ENCODE results near the genes SIGLEC10, ZNF175, ZNF880 and ZNF816.

- PRO-cap, 2 experiments: no peak in any of the 2 experiments
Observed at GRCh38 chr19:51365223-51365410, 1.1 kb downstream of the ETFB start.

DNA sequence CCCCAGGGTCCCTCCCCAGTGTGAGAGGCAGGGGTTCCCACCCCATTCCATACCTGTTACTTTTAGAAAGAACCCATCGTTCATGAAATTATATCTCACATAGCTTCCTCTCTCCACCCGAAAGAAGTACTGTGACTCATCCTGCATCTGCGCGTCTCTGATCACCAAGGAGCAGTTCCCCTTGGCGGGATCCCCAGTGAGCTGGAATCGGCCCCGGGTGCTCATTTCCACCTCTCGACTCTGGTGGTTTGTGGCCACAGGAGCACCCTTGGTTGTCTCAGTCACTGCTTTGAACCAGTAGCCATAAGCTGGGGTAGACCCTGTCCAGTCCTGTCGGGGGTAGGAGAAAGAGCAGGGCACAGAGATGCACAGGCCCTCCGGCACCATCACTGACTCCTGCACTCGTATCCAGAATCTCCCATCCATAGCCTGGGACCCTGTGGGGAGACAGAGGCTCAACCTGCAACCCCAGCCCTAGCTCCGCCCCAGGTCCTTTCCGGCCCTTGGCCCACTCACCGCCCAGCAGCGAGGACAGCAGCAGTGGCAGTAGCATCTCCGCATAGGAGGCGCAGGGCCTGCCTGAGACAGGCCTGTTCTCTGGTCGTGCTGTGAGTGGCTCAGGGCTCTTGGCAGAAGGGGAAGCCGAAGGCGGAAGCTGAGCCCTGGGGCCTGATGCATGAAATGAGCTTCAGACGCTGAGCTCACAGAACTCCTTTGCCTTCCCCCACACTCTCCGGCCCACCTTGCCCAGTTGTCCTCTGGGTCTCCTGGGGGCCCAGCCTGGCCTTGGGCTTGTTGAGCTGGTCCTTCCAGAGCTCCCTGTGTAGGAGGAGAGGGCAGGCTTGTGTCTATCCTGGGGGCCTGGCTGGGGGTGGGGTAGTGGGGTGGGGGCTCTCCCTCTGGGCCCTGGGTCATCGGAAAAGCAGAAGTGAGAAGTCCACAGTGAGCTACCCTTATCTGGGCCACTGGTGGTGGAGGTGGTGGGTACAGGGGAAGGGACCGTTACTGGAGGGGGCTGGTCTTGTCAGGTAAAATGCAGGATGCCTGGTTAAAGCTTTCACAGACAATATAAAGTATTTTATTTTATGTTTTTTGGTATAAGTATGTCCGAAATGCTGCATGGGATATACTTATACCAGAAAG lies at the start of gene SIGLEC10:
Gene SIGLEC10, minus strand, starts transcription at position 614 of the 1,143 bp plus-strand sequence.
- PRO-cap, 2 experiments: no peak in any of the 2 experiments

DNA sequence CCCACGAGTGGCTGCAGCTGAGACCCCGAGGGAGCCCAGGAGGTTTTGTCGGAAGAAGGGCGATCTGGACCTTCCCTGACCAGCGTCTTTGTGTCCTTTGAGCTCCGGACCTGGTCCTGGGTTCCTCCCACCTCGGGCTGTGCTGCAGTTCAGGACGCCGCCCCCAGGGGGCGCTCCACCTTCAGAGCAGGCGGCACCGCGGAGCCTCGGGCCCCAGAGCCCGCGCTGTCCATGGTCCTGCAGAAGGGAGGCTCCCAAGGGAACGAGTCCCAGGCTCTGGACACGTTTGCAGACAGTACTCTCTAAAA lies 4.4 kb upstream of the SIGLEC10 start:
- PRO-cap, 2 experiments: no peak in any of the 2 experiments

- PRO-cap, 2 experiments: no peak in any of the 2 experiments
Observed at GRCh38 chr19:51460107-51460796, 2.0 kb upstream of the SIGLEC8 start.

DNA sequence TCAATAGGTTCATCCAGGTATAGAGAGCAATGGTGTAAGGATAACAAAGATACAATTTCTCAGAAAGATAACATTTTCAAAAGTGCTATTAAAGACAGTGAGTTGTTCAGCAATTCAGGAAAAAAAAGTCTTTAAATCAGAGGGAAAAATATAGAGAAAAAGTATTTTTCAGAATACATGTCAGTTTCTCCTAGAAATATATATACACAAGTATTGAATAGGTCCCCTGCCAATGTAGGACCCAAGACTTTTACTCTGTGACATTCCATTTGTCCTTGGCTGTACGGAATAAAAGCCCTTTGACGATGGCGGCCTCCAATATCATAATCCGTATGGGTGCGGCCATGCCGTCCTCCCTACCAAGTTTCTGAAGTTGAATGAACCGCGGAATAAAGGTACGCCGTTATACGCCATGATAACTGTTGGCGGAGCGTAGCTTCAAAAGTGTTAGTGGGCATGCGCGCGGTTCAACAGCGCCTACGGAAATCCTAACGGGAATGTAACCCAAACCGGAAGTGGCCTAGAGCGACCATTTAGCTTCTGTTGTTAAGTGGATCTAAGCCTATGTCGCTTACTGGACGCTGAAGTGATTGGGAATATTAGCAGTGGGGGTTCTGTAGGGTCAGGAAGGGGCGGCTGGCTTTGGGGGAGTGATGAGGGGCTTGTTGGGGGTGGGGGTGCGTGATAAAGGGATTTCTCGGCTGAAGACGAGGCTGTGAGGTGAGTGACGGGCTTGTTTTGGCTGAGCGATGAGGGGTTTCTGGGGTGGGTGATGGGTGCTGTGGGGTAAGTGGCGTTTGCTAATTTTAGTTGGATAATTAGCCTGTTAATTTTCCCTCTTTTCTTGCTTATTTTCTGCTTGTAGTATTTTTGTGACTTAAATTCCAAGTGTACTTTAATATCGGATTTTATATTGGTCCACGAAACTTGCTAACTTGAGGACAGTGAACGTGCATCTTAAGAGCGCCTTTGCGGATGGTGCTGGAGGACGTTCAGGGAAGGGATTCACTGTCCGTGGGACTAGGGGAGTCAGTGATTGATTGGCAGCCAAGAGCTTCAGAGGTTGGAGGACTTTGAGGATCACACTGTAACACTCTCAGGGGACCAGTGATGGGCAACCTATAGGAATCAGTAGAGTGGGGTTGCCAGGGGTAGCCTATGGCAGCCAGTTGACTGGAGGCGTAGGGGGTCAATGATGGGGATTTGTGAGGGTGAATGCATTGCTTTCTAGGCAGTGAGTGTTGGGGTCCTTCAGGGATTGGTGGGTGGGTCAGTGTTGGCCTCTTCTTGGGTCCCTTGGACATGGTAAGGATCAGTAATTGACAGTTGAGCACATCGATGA lies at the start of gene ZNF175:
Gene ZNF175, plus strand, starts transcription at position 528 of the 1,342 bp plus-strand sequence.
- PRO-cap, 2 experiments: no peak in any of the 2 experiments

DNA sequence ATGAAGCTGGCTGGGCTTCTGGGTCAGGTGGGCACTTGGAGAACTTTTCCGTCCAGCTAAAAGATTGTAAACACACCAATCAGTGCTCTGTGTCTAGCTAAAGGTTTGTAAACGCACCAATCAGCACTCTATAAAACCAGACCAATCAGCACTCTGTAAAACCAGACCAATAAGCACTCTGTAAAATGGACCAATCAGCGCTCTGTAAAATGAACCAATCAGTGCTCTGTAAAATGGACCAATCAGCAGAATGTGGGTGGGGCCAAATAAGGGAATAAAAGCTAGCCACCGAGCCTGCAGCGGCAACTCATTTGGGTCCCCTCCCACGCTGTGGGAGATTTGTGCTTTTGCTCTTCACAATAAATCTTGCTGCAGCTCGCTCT lies 27.9 kb downstream of the ZNF175 start:
- PRO-cap, 2 experiments: no peak in any of the 2 experiments

GRCh38 chr19:51702251-51702880 lies 9.2 kb downstream of the SPACA6 start:
- PRO-cap, 2 experiments: no peak in any of the 2 experiments

DNA sequence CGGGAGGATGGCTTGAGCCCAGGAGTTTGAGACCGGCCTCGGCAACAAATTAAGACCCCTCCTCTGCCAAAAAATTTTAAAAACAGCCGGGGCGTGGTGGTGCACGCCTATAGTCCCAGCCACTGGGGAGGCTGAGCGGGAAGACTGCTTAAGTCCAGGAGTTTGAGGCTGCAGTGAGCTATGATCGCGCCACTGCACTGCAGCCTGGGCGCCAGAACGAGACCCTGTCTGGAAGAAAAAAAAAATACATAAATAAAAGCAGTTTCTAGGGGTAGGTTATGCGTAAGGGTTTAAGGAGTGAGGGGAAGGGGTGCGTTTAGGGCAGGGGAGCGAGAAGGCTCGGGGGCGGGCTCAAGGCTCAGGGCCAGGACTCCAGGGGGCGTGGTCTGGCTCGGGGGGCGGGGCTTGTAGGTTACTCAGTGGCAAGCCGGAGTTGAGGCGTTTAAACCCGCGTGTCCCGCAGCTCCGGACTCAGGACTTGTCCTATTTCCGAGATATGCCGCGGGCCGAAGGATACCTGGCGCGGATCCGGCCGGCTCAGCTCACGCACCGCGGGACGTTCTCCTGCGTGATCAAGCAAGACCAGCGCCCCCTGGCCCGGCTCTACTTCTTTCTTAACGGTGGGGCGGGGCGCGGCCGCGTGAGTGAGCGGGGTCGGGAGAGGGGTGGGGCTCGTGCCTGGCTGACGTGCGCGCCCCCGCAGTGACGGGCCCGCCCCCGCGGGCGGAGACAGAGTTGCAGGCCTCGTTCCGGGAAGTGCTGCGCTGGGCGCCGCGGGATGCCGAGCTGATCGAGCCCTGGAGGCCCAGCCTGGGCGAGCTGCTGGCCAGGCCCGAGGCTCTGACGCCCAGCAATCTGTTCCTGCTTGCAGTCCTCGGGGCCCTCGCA lies 10.7 kb downstream of the SPACA6 start:
- PRO-cap, 2 experiments: peak in 2 of 2 experiments; most common plus-strand start position 410 of the sequence (in 2); most common minus-strand start position 566 of the sequence (in 1)

- PRO-cap, 2 experiments: no peak in any of the 2 experiments
Observed at GRCh38 chr19:51724301-51725016, 668 bp upstream of the HAS1 start.

- PRO-cap, 2 experiments: no peak in any of the 2 experiments
Observed at GRCh38 chr19:51749763-51750536, 1.7 kb downstream of the FPR1 start.

- PRO-cap, 2 experiments: no peak in any of the 2 experiments
Observed at GRCh38 chr19:51944164-51945026, 17.1 kb downstream of the ZNF613 start.

GRCh38 chr19:52291790-52292795 lies 4.9 kb upstream of the ZNF480 start:
- PRO-cap, 2 experiments: no peak in any of the 2 experiments

- PRO-cap, 2 experiments: no peak in any of the 2 experiments
Observed at GRCh38 chr19:52336990-52337446, 975 bp downstream of the ZNF610 start.

DNA sequence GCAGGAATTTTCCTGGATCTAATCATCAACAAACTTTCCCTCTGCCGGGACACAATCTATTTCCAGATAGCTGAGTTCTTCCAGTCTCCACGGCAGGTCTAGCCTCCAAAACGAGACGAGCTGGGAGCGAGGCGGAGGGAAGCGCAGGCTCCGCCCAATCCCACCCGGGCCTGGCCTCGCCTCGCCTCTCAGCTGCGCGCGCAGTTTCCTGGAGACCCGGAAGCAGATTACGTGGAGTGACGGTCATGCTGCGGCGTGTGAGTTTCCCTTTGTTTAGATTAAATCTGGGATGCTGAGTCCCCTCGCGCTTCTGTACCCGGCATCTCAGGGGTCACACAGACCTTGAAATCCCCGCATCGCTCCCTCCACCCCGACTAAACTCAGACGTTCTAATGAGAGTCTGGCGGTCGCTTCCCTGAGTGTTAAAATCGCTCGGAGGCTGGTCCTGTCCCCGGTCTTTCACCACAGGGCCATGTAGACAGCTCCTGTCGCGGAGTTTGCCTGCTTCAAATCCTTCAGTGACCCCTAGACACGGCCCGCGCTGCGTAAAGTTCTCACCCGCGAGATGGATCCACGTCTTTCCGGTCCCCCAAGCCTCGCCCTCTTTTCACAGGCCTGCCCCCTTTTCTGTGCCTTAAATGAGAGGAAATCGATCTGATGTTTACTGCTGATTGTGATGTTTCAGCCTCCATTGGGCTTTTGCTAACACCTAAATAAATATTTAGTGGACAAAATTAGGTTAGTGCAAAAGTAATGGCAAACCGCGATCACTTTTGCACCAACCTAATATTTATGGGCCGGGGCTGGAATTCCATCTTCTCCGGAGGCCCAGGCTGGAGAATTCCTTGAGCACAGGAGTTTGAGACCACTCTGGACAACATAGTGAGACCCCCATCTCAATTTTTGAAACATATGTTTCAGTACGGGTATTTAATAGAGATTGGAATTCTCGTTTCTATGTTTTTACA lies at the start of gene ZNF880:
Gene ZNF880, plus strand, starts transcription at position 203 of the 968 bp plus-strand sequence.
- PRO-cap, 2 experiments: peak in 2 of 2 experiments; most common plus-strand start position 225 of the sequence (in 2); most common minus-strand start position 111 of the sequence (in 2)

GRCh38 chr19:52533846-52534302 lies 6.4 kb downstream of the ZNF808 start:
- PRO-cap, 2 experiments: no peak in any of the 2 experiments

GRCh38 chr19:52603850-52604229 lies 33.8 kb downstream of the ZNF701 start:
- PRO-cap, 2 experiments: no peak in any of the 2 experiments

DNA sequence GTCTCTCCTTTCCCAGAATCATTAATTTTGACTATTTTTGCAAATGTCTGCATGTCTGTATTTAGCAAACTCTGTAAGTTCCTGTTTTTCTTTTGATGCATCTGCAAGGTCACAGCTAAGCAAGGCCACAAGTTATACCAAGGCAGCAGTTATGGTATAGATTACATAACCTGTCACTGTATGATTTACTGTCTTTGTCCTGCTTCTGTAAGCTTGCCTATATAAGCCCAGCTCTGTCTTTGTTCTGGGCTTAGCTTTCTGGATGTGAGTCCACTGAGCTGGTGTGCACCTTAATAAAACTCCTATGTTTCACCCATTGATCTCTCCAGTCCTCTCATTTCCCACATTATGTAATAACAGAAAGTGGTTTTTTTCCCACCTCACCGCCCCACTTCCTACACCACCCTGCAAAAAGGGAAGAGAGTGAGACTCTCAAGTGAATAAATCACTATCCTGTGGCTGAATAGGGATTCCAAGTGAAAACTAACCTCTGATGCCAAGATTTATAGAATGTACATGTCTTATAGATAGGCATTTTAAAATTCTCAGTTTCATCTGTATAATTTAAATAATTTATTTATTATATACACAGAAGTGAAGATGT lies 43.4 kb downstream of the ENSG00000269825 start:
- PRO-cap, 2 experiments: no peak in any of the 2 experiments

DNA sequence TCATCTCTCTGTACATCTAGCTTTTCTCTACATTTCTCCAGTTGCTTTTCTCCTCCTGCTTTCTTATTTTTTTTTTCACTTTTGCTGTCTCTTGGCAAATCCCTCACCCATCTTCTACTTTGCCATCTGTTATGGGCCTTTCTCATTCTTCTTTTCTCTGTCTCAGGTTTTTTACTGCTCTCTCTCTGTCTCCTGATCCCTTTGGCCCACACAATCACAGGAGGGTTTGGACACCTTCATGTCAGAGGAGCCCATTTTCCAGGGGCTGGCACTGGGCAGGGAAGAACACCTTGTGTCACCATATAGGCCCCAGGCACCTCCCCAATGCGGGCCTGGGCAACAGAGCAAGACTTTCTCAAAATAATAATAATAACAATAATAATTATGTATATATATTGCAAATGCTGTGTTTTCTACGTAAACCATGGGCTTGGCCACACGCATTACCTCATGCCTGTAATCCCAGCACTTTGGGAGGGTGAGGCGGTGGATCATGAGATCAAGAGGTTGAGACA lies 4.4 kb downstream of the ZNF320 start:
- PRO-cap, 2 experiments: no peak in any of the 2 experiments

DNA sequence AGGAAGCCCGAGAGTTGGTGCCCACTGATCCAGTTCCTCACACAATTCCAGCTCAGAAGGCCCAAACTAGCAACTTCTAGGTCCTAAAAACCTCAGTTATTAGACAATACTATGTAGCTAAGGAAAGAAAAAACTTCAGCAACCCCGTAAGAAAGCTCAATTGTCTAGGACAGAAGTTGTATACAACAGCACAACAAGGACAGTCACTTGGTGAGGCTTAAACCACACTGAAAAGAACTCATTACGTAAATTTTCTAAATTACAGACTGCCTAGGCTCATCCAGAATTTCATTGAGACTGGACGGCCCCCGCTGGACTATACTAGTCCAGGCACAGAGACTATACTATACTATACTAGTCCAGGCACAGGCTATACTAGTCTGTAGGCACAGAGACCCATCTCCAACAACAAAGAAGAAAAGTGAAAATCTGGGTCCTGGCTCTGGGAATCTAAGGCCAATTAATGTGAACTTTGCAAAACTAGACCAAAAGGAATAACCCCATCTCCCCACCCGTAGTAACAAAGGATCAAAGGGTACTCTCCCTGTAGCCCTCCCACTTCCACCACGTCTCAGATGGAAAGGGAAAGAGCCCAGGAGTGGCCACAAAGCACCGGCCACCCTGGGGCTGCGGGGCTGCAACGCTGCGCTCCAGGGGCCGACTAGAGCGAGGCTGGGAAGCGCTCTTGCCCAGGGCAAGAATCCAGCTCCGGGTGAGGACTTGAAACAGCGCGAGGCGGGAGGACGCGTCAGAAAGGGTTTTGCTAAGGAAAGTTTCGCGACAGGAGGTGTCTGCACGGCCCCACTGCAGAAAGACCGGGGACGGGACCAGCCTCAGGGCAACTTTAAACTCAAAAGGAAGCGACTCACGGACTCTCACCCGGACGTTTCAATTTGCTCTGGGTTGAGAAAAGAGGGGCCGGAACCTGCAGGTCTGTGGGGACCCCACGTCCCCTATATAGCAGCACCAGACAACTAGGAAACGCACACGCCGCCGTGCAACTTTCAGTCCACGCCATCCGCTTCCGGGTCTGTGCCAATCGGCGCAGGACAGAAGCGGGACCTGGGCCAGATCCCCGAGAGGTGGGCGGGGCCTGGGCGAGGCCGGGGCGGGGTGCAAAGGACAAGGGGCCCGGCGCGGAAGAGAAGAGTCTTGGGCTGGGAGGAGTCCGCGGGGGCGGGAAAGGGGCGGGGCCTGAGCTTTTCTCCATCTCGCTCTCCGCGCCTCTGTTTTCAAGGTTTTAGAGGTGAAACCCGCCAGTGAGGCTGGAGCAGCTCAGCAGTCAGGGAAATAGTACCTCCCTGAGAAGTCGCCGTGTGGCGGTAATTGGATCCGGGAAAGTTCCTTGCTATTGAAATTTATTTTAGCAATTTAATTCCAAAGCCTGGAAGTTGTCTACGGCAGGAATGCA lies at the start of gene ZNF816:
Gene ZNF816, minus strand, starts transcription at position 1,034 of the 1,411 bp plus-strand sequence.
- PRO-cap, 2 experiments: peak in 2 of 2 experiments; most common plus-strand start position 1,238 of the sequence (in 2); most common minus-strand start position 857 of the sequence (in 2)

- PRO-cap, 2 experiments: no peak in any of the 2 experiments
Observed at GRCh38 chr19:53008008-53009056, 5.4 kb upstream of the ERVV-1 start.